ENCODE results near the gene SCAF8.

DNA sequence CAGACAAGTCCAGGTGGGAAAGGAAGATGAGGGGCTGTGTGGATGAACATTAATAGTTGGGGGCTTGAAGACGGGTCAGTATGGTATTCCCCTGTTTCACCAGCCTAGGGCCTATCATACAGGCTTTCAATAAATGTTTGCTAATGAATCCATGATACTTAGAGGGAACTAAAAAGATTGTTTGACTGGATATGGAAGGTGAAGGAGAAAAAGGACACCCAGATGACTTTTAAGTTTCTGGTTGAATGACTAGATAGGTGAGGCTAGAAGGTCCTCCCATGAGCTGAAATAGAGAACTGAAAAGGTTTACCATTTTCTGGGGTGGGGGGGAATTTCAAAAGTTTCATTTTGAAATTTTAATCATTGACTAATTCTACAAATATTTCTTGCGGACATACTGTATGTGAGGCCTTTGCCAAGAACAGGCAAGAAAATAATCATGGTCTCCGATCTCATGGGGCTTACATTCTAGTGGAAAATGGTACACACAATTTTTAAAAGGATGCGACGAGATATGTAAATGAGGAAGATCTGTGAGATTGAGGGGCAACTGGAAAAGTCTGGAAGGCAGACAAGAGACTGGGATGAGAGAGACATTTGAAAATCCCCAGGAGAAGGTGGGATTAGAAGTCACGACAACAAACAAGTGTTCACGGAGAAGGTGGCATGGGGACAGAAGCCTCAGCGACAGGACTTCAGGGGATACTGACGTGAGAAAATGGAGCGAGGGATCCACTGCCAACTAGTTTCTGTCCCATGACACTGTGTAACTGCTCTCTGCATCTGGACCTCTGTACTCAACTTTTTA, 18.0 kb upstream of the ZBTB2 start:
- PRO-cap, 3 experiments: no peak in any of the 3 experiments
- RAMPAGE, long total RNA: no peak
- RRBS, 2 experiments: no CpG with 5 or more reads among the region's 10 CpGs

DNA sequence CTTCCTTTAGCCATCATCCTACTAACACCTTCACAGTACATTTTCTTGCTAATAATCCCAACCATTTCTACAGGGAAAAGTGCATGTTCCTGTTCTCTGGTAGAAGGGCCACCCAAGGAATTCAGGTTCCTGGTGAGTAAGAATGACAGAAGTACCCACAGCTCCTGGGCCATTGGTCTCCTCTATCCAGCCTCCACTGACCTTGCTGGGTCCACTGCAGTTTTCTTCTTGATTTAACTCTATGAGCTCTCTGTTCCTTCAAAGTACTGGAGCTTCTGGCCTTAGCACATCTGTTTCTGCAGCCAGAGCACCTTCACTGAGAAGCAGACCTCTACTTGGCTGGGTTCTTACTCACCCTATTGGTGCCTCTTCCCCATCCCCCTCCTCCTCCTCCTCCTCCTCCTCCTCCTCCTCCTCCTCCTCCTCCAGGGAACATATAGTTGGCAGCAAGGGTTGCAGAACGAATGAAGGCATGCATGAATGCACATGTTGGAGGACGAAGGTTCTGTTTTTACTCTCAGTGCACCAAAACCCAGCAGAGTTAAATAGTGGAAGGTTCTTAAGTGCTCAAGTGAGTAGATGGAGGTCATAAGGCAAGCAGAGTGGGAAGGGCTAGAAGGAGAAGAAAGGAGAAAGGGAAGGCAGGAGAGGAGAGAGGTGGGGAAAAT, 141.0 kb upstream of the ESR1 start:
- PRO-cap, 3 experiments: no peak in any of the 3 experiments
- RAMPAGE, long total RNA: no peak
- RRBS, 2 experiments: no CpG with 5 or more reads among the region's 2 CpGs

DNA sequence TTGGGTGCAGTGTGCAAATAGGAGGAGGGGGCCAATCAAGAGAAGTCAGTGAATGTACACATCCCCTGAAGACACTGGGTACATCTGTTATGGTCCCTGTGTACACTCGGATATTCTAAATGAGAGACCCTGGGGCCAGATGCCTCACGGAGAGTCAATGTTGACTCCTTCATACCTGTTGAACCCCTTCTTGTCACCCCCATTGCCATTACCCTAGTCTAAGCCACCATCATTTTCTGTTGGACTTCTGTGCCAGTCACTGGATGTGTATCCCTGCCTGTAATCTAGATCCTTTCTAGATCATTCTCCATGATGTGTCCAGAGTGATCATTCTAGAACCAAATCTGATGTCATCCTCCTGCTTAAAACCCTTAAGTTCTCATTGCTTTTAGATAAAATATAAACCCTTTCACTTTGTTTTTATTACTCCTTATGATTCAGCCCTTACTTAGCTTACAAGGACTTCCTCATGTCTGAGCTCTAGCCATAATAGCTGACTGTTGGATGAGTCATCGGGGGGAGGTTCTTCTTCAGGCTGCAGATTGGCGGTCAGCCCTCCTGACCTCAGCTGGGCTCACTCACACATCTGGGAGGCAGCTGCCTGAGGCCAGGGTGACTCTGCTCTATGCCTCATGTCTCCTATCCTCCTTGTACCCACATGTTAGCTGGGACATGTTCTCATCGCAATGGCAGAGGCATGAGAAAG, 287.5 kb downstream of the ESR1 start:
- PRO-cap, 3 experiments: no peak in any of the 3 experiments
- RAMPAGE, long total RNA: no peak
- RRBS, 2 experiments: no CpG with 5 or more reads among the region's 5 CpGs

- PRO-cap, 3 experiments: peak in 1 of 3 experiments; most common plus-strand start chr6:152318549 (in 1); most common minus-strand start chr6:152318437 (in 1)
- RAMPAGE, long total RNA: no peak
- RRBS, 2 experiments: no CpG with 5 or more reads among the region's 7 CpGs
Measured at GRCh38 chr6:152318047-152318712, 319.0 kb downstream of the SYNE1 start.

GRCh38 chr6:152378047-152378768, 259.0 kb downstream of the SYNE1 start:
- PRO-cap, 3 experiments: no peak in any of the 3 experiments
- RAMPAGE, long total RNA: no peak
- RRBS, 2 experiments: no CpG with 5 or more reads among the region's 5 CpGs

- PRO-cap, 3 experiments: peak in 3 of 3 experiments; most common plus-strand start chr6:152380540 (in 2); most common minus-strand start chr6:152380425 (in 2)
- RAMPAGE, long total RNA: no peak
- RRBS, 2 experiments: no CpG with 5 or more reads among the region's 5 CpGs
Measured at GRCh38 chr6:152380103-152380792, 256.9 kb downstream of the SYNE1 start.

DNA sequence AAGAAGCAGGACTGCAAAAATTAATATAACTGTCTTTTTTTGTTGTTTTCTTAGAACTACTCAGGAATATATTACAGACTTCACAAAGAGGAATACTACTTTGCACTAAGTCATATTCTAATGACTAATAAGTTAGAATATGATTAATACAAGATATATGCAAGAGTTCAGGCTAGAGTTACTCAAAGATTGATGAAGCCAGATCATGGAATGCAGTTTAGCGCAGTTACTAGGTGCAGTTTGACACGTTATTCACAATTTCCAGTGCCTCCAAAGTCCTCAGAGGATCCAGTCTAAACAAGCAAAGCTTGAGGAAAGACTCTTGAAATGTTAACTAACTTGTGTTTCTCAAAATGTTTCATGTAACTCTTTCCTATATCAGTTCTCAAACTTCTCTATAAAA, 1.2 kb upstream of the MYCT1 start:
- PRO-cap, 3 experiments: peak in 1 of 3 experiments; most common plus-strand start position 185 of the sequence (in 1)
- RAMPAGE, long total RNA: no peak
- RRBS, 2 experiments: no CpG with 5 or more reads among the region's 2 CpGs

GRCh38 chr6:152987104-152987566, 4.3 kb upstream of the FBXO5 start:
- PRO-cap, 3 experiments: no peak in any of the 3 experiments
- RAMPAGE, long total RNA: no peak
- RRBS, 2 experiments: no CpG with 5 or more reads among the region's 5 CpGs

GRCh38 chr6:153856222-153856536, 182.9 kb upstream of the OPRM1 start:
- PRO-cap, 3 experiments: no peak in any of the 3 experiments
- RAMPAGE, long total RNA: no peak
- RRBS, 2 experiments: no CpG with 5 or more reads among the region's 11 CpGs

GRCh38 chr6:154405979-154406744, 49.6 kb upstream of the IPCEF1 start:
- PRO-cap, 3 experiments: no peak in any of the 3 experiments
- RAMPAGE, long total RNA: no peak
- RRBS, 2 experiments: 100% methylated on average over 3 to 4 of the region's 27 CpGs

DNA sequence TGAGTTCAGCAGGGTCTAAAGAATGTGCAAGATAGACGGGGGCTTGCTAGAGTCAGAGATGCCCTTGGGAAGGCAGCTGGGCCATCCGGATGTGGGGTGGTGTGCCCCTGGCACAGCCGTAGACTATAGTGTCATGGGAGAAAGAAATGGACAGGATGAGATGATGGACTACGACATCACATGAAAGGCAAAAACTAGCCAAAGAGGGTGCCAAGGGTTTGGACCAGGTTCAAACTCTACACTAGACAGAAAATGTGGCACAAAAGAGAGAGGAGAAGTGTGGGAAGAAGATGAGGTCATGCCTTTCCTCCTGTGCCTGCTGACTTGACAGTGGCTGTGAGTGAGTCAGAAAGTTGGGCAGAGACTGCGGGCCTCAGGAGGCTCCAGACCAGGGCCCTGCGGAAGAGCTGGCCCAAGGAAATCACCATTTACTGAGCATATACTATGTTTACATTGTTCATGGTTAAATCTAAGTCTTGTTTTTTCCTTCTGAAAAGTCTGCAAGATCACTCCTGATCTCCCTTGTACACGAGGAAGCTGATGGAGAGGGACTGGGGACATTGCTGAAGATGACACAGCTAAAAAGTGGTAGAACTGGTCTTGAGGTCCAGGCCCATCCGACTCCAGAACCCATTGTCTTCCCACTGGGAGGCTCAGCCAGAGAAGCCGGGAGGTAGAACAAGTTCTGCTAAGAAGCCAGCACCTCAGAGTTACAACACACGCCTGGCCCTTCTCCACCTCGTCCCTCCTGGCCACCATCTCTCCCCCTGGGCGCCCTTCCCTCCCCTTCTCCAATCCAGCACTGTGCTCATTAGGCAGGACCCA, 35.7 kb downstream of the CNKSR3 start:
- PRO-cap, 3 experiments: no peak in any of the 3 experiments
- RAMPAGE, long total RNA: no peak
- RRBS, 2 experiments: no CpG with 5 or more reads among the region's 12 CpGs

GRCh38 chr6:154615547-154616144, 105.2 kb upstream of the CNKSR3 start:
- PRO-cap, 3 experiments: no peak in any of the 3 experiments
- RAMPAGE, long total RNA: no peak
- RRBS, 2 experiments: no CpG with 5 or more reads among the region's 16 CpGs

- PRO-cap, 3 experiments: peak in 1 of 3 experiments; most common plus-strand start chr6:154654076 (in 1); most common minus-strand start chr6:154653934 (in 1)
- RAMPAGE, long total RNA: no peak
- RRBS, 2 experiments: no CpG with 5 or more reads among the region's 5 CpGs
Measured at GRCh38 chr6:154653734-154654233, 79.4 kb upstream of the SCAF8 start.

DNA sequence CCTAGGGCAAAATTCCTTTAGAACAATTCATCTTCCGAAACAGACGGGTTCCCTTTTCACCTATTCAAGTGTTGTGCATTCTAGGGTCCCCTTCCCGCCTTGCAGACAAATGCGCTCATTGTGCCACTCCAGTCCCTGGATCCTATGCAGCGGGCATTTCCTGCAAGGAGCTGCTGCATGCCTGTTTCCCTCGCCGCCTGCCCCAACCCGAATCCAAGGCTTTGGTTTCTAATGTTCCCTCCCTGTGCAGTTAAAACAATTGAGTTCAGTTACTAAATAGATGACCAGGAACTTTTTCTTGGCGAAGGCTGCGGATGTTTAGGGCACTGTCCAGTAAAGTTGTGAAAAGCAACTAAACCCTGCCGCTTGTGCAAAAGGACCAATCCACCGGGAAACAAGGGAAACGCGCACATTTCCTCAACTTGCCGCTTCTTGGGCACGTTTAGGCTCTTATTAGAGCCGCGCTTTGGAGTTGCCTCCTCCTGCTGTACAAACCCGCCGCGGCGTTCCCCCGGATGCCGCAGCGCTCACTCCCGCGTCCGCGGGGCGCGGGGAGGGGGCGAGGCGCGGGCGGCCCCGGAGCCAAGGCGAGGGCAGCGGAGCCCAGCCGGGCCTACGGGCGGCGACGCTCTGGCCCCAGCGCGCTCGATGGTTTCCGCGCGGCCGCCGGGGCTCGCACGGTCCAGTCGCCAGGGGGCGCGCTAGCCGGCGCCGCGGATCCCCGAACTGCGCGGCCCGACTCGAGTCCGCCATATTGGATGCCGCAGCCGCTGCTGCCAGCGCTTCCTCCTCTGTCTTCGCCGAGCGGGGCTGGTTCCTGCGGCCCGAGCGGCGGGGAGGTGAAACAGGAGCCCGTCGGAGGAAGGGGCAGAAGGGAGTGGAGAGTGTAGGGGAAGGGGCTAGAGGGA, at the start of gene SCAF8:
Gene SCAF8, plus strand, starts transcription at position 752 of the 908 bp plus-strand sequence.
- PRO-cap, 3 experiments: peak in 3 of 3 experiments; most common plus-strand start position 752 of the sequence (in 2); most common minus-strand start position 198 of the sequence (in 1)
- RAMPAGE, long total RNA: no peak
- RRBS, 2 experiments: 2% methylated on average over 40 of the region's 78 CpGs

- PRO-cap, 3 experiments: no peak in any of the 3 experiments
- RAMPAGE, long total RNA: no peak
- RRBS, 2 experiments: no CpG with 5 or more reads among the region's 6 CpGs
Measured at GRCh38 chr6:154771615-154772099, 38.4 kb downstream of the SCAF8 start.

DNA sequence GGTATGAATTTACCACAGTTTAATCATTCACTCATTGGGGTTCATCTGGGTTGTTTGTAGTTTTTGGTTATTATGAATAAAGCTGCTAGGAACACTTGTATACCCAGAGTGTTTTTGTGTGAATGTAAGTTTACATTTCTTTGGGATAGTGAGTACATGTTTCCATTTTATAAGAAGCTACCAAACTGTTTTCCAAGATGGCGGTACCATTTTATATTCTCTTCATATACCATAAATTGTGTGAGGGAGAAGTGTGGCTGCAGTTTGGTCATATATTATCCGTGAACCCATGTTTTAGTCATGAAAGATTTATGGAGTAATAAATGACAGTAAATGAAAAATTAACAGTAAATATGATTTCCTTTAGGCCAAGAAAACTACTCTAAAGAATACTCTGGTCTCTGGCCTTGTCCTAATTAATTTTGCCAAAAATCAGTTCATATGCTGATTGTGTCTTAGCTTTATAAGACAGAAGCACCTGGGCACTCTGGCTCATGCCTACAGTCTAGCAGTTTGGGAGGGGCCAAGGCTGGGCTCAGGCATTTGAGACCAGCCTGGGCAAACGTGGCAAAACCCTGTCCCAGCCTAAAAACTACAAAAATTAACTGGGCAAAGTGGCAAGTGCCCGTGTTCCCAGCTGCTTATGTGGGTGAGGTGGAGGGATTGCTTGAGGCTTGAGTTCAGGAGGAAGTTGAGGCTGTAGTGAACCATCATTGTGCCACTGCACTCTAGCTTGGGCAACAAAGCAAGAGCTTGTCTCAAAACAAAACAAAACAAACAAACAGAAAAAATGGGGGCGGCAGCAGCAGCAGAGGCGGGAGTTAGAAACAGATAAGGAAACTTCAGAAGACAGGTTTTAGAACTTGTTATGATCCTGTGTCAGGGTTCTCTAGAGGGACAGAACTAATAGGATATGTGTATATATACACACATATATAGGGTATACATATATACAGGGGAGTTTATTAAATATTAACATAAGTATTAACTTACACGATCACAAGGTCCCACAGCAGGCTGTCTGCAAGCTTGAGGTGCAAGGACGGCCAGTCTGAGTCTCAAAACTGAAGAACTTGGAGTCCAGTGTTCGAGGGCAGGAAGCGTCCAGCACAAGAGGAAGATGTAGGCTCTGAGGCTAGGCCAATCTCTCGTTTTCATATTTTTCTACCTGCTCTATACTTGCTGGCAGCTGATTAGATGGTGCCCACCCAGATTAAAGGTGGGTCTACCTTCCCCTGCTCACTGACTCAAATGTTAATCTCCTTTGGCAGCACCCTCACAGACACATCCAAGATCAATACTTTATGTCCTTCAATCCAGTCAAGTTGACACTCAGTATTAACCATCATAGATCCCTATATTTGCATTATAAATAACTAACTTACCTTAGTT, 48.9 kb downstream of the SCAF8 start:
- PRO-cap, 3 experiments: no peak in any of the 3 experiments
- RAMPAGE, long total RNA: no peak
- RRBS, 2 experiments: no CpG with 5 or more reads among the region's 11 CpGs

DNA sequence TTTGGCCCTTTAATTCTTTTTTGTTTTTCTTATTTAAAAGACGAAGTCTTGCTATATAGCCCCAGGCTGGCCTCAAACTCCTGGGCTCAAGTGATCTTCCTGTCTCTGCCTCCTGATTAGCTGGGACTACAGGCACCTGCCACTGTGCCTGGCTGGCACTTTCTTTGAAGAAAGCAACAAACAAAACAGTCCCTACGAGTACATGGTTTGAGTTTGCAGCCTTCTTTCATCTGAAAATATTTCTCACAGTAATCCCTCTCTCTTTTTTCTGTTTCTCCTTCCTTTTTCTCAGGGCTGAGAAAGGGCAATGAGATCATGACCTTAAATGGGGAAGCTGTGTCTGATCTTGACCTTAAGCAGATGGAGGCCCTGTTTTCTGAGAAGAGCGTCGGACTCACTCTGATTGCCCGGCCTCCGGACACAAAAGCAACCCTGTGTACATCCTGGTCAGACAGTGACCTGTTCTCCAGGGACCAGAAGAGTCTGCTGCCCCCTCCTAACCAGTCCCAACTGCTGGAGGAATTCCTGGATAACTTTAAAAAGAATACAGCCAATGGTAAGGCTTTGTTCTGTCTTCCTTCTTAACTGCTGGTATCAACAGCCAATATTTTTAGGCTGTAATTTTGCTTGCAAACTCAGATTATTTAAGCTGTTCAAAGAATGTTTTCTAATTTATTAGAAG, 80.7 kb upstream of the CLDN20 start:
- PRO-cap, 3 experiments: no peak in any of the 3 experiments
- RAMPAGE, long total RNA: no peak
- RRBS, 2 experiments: no CpG with 5 or more reads among the region's 6 CpGs

DNA sequence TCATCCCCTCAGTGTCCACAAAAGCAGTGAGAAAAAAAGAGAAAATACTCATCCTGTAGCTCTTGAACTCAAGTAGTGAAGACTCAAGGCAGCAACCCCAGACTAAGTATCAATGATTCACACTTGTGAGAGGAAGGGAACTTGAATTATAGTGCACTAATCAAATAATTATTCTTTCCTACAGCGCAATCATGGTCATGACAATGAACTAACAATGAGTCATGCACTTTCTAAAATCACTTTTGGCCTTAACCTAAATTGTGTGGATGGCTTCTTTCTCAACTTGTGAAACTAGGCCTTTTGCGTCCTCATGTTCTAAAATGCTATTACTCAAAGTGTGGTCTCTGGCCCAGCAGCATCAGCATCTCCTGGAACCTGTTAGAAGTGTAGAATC, 68.6 kb upstream of the NOX3 start:
- PRO-cap, 3 experiments: no peak in any of the 3 experiments
- RAMPAGE, long total RNA: no peak
- RRBS, 2 experiments: no CpG with 5 or more reads among the region's 2 CpGs

DNA sequence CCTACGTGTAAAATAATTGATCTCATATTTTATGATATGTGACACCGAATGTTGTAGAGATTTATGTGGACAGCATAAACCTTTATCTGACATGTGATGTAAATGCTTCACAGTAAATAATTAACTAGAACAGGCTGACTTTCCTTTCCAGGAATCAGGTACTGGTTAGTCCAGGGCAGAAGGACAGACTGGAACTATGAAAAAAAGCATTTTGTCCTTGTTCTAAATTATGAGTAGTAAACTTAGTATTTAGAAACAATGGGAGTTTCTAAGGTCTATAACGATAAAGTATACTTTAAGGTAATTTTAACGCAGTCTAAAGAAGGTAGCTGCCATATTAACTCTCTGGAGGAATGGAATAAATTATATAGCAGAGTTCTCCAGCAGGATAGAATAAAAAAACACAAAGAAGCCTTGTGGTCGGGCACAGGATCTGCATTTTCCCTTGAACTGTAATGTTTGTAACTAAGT, 238.6 kb upstream of the NOX3 start:
- PRO-cap, 3 experiments: no peak in any of the 3 experiments
- RAMPAGE, long total RNA: no peak
- RRBS, 2 experiments: no CpG with 5 or more reads among the region's 5 CpGs

DNA sequence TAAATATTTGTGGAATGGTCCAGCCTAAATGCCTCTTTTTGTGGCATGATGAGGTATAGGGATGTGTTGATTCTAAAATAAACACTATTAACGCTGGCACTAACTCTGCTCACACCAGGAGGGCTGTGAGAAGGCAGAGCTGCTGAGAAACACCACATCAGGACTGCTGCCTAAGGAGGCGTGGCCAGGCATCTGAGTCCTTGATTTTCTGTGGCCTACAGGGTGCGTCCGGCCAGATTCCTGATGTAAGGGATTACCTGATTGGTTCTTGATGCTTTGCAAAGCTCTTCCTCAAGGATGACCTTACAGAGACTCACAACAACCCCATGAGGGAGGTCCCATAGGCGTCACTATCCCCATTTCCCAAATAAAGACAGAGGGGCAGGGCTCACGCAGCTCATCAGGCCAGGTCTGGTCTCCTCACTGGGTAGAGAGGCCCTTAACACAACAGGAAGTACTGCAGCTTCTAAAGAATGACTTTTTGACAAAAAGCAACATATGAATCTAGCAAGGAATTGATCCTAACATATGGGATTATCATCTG, 219.6 kb upstream of the ARID1B start:
- PRO-cap, 3 experiments: no peak in any of the 3 experiments
- RAMPAGE, long total RNA: no peak
- RRBS, 2 experiments: no CpG with 5 or more reads among the region's 6 CpGs